Metastatic Liver Carcinoma in the Lung (tissue), 2 donors: ENCODE measurements around the genes SARS1 and GSTM4.

GRCh38 chr1:109116333-109116802 is 2.5 kb downstream of the ELAPOR1 start:
- PRO-cap, 2 experiments: no peak in any of the 2 experiments

DNA sequence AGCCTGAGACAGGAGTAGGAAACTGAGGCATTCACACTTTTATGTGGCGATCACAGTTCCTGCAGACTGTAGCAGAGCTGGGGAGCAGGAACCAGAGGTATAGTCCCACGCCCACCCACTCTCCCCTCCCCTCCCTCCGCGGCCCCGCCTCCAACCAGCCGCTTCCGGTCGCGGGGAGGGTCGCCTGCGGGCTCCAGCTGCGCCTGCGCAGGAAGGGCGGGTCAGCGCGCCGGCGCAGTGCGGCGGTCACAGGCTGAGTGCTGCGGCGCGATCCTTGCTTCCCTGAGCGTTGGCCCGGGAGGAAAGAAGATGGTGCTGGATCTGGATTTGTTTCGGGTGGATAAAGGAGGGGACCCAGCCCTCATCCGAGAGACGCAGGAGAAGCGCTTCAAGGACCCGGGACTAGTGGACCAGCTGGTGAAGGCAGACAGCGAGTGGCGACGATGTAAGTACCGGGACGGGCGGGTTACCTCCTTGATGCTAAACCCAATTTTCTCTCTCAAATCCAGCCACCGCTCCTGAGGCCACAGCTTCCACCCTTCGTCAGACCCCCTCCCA is at the start of gene SARS1:
Gene SARS1, plus strand, starts transcription at position 235 of the 558 bp plus-strand sequence.
- PRO-cap, 2 experiments: peak in 2 of 2 experiments; most common plus-strand start position 249 of the sequence (in 2); most common minus-strand start position 122 of the sequence (in 2)

GRCh38 chr1:109467413-109467728 is 1.0 kb downstream of the SYPL2 start:
- PRO-cap, 2 experiments: no peak in any of the 2 experiments

GRCh38 chr1:109502482-109502983 is 7.0 kb downstream of the AMIGO1 start:
- PRO-cap, 2 experiments: no peak in any of the 2 experiments

- PRO-cap, 2 experiments: no peak in any of the 2 experiments
These were observed 2.1 kb upstream of the GNAI3 start for GRCh38 chr1:109546300-109546713.

DNA sequence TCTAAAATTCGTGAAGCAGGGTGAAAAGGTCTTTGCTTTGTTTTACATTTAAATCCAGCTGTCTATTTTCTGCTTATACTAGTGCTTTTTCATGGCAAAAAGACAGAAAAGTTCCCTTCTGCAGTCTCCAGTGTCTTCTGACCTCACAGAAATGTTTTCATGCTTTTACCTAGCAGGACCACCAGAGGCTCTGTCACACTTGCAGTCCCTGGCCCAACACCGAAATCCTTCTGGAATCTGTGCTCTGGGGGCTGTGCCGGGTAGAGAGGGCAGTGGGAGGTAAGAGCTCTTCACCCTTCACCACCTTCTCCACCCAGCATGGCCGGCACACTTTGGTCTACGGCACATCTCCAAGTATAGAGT is 20.8 kb downstream of the GNAT2 start:
- PRO-cap, 2 experiments: no peak in any of the 2 experiments

GRCh38 chr1:109655584-109656523 is at the start of gene GSTM4:
GSTM4 (plus strand) TSS chr1:109656099.
- PRO-cap, 2 experiments: peak in 2 of 2 experiments; most common plus-strand start chr1:109656128 (in 2); most common minus-strand start chr1:109656041 (in 2)

- PRO-cap, 2 experiments: no peak in any of the 2 experiments
These were observed 7.5 kb downstream of the GSTM3 start for GRCh38 chr1:109733458-109733657.

- PRO-cap, 2 experiments: no peak in any of the 2 experiments
These were observed 19.7 kb upstream of the EPS8L3 start for GRCh38 chr1:109783385-109783794.

GRCh38 chr1:109790610-109791625 is 27.2 kb upstream of the EPS8L3 start:
- PRO-cap, 2 experiments: no peak in any of the 2 experiments

DNA sequence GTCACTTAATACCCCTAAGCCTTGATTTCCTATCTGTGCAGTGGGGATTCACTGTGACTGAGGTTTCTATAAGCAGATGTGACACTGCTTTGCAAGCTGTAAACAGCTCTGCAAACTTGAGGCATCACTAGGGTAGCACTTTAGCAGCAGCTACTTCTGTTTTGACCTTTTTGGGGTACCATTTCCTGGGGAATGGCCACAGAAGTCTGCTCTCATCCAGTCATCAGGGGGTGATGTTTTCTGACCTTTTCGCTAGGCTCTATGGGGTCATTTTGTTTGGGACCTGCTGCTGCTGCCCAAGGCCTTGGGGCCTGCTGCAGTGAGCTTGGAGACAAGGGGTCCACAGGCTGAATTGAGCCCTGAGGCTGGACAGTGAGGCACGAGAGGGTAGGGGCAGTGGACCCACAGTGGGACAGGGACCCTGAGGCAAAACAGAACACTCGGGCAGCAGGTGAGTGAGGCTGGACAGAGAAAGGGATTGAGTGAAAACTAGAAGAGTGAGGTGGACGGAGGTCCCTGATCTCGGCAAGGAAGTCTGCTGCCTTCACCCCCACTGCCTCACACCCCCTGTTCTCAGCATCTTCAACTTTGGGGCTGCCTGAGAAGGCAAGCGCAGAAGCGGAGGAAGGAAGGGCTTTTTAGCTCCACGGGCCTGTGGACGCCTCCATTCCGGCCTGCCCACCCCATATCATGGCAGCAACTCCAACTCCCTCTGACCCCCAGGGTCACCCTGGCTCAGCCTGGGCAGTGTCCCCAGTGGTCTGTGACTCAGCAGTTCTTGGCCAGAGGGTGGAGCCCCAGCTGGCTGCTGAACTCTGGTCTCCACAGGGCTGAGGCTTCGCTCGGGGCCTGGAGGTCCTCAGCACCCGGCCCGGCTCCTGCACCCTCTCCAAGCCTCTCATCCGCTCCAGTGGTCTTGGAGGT is 59.8 kb upstream of the EPS8L3 start:
- PRO-cap, 2 experiments: no peak in any of the 2 experiments

GRCh38 chr1:109913007-109913726 is 2.5 kb downstream of the CSF1 start:
- PRO-cap, 2 experiments: no peak in any of the 2 experiments

DNA sequence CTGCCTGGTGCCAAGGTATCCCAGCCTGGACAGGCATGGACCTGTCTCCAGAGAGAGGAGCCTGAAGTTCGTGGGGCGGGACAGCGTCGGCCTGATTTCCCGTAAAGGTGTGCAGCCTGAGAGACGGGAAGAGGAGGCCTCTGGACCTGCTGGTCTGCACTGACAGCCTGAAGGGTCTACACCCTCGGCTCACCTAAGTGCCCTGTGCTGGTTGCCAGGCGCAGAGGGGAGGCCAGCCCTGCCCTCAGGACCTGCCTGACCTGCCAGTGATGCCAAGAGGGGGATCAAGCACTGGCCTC is 18.6 kb downstream of the CSF1 start:
- PRO-cap, 2 experiments: no peak in any of the 2 experiments

GRCh38 chr1:109977702-109978060 is 6.9 kb upstream of the AHCYL1 start:
- PRO-cap, 2 experiments: no peak in any of the 2 experiments

DNA sequence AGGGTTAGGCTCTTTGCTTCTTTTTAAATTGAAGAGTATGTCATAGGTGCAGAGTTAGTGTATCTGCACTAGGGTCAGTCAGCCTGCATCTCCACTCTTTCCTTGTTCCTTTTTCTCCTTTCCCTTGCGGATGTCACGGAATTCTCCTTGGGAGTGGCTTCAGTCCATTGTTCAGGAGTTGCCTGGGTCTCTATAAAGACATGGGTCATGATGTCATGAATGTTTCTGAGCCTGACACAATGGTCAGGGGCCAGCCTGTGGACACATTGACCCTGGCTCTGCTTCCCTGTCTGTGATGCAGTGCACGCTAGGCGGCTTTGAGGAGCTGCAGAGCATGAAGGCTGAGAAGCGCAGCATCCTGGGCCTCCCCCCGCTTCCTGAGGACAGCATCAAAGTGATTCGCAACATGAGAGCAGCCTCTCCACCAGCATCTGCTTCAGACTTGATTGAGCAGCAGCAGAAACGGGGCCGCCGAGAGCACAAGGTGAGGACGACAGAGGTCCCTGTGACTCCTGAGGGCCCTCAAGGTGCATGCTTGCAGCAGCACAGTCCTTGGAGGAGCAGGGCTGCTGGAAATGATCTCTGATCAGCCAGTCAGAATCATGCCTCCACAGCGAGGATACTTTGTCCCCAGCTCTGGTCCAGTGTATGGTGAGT is 8.5 kb downstream of the STRIP1 start:
- PRO-cap, 2 experiments: no peak in any of the 2 experiments

DNA sequence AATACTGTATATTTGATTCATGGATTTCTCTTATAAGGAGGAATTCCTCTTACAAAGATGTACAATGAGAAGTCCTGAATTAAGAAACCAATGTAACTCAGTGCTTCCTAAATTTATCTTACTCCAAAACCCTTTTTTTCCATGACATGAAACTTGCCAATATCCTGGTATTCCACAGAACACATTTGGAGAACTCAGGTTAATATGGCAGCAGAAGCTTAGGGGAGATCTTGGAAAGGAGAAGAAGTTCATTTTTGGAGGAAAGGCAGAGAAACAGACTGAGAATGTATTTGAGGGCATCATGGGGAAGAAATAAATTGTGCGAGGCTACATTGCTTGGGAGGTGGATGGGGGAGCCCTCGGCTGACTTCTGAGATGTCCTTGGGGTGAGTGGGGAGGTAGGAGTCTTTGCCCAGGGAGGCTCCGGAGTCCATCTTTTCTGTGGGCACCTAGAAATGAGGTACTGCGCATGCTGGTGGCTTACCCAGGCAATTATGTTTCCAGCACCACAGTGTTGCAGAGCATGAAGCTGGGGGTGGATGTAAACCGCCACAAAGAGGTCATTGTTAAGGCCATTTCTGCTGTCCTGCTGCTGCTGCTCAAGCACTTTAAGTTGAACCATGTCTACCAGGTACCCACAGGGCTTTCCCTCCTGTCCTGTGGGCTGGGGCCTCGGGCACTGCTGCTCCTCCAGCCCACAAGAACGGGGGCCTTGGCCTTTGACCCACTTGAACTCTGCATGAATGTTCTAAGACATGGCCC is 14.4 kb downstream of the STRIP1 start:
- PRO-cap, 2 experiments: no peak in any of the 2 experiments

- PRO-cap, 2 experiments: no peak in any of the 2 experiments
These were observed 16.7 kb downstream of the STRIP1 start for GRCh38 chr1:110051006-110051716.

DNA sequence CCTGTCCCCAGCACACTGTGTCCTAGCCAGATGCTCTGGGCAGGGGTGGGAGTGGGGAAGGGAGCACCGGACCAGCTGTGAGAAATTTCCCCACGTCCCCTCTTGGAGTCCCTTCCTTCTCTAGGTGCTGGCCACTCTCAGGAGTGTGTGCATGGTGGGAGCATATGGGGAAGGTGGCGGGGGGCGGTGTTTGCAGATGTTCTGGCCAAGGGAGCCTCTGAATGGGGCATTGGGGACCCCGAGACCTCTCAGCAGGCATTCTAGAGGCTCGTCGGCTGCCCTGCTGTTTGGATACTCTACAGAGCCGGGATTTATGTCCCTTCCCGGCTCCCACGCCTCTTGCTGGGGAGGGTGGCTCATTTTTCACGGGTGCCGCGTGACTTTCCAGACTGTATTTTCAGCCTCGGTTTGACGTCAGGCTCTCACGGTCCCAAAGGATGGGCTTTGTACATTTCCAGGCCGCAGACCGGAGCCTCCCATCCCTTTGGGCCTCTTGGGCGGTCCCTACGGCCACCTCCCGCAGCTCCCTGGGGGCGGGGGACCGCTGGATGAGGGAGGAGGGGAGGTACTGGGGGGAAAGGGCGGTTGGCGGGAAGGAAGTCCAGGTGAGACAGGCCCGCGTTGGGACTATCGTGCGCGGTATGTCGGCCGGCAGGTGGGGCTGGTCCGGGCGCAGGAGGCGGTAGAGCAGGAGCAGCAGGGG is 17.7 kb downstream of the UBL4B start:
- PRO-cap, 2 experiments: no peak in any of the 2 experiments

DNA sequence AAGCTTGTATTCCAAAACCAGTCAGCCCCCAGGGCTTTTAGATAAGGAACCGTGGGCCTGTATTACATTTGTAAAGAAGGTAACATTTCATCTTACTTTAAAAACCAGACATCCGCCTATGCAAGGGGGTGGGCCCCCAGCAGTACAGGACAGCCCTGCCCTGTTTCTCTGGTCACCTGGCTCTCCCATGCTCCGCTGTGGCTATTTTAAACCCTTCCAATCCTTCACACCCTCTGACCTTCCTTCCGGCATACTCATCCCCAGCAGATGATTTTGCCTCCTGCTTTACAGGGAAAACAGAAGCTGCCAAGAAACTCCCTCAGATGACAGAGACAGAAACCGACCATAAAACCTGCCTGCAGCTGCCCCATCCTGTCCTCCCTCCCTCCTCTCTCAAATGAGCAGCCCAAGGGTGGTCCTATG is 21.9 kb upstream of the KCNC4 start:
- PRO-cap, 2 experiments: no peak in any of the 2 experiments

DNA sequence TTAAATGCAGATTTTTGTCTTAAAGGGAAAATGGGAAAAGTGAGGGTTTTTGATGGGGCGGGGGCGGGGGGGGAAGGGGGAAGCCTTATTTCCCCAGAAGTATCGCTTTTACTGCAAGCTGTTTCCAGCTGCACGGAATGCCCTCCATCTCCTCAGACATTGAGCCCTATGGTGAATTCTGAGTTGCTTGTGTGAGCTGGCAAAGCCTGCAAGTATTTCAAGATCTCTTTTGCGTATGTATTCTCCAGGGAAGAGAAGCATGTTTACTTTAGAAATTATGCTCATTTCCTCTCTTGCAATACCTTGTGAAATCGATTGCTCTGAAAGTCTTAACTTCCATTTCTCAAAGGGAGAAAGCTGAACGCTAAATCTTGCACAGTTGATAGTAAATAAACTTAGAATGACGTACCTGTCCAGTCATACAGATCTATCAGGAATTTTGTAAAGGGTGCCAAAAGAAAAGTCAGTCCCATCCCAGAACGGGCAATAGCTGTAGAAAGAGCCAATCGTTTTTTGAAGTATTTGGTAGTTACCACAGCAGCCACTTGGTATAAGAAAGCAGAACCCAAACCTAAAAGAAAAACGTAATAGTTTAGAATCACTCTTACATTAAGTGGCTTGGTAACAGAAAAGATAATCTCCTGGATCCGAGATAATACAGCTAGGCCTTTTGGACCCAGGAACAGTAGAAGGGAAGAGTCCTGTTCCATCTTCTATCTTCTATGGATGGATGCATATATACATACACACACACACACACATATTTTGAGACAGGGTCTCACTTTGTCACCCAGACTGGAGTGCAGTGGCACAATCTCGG is 10.0 kb downstream of the SLC16A4 start:
- PRO-cap, 2 experiments: no peak in any of the 2 experiments